LNCaP clone FGC (cell line): ENCODE data around the gene CLCA4.

- RRBS, 2 experiments: no CpG with 5 or more reads among the region's 3 CpGs
Observed at GRCh38 chr1:84720380-84720778, 30.1 kb upstream of the SSX2IP start.

- RRBS, 2 experiments: no CpG with 5 or more reads among the region's 3 CpGs
Observed at GRCh38 chr1:85253190-85253766, 6.2 kb downstream of the C1orf52 start.

GRCh38 chr1:85278720-85279479, 2.5 kb upstream of the BCL10 start:
- RRBS, 2 experiments: no CpG with 5 or more reads among the region's 5 CpGs

GRCh38 chr1:85297491-85298090, 21.2 kb upstream of the BCL10 start:
- RRBS, 2 experiments: no CpG with 5 or more reads among the region's 4 CpGs

DNA sequence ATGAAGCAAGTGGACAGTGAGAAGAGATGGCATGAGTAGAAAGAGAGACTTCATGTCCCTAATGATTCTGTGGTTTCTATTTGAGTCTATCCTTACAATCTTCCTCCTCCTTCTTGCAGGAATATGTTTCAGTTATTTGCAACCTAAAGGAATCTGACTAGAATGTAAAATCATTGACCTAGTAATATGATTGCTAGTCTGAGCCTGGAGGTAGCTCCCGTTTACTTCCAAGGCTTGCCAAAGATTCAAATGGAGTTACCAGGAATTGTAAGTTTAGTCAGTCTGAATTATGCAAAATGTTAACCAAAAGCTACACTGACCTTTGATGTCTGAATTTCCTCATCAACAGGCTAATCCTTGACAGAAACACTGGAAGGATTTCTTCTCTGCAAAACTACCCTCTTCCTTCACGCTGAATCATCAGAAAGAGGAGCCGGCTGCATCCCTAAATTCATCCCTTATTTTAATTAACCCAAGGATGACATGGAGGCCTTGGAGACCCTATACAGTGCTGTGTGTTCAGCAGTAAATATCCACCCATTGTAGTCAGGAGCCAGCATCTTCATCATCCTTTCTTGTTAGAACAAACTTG, 17.4 kb downstream of the DDAH1 start:
- RRBS, 2 experiments: no CpG with 5 or more reads among the region's 3 CpGs

DNA sequence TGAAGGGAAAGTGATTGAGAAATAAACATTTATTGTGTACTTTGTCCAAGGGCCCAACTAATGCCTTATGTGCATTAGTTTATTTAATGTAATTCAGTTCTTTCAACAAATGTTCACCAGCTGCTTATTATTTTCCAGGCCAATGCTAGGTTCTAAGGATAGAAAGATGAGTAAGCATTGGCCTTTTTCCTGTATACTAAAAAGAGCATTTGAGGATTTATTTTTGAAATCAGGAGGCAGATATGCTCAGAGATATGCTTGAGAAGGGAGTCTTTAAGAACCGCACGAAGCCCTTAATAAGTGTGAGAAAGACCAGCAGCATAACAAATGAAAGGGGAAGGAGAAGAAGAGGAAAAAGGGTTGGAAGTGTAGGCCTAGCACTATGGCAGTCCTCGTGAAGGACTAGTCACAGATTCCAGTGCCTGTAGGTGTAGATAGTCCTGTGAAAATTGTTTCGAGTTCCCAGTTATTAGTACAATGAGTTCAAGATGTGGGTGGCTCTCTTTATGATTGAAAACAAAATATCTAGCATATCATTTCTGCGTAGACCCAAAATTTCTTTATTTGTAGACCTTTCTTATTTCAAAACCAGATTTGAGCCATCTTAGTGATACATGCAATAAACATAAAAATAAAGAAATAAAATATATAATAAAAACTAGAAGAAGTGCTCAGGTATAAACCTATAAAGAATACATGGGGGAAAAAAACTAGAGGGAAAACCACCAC, 32.2 kb downstream of the CLCA1 start:
- RRBS, 2 experiments: no CpG with 5 or more reads among the region's 5 CpGs

DNA sequence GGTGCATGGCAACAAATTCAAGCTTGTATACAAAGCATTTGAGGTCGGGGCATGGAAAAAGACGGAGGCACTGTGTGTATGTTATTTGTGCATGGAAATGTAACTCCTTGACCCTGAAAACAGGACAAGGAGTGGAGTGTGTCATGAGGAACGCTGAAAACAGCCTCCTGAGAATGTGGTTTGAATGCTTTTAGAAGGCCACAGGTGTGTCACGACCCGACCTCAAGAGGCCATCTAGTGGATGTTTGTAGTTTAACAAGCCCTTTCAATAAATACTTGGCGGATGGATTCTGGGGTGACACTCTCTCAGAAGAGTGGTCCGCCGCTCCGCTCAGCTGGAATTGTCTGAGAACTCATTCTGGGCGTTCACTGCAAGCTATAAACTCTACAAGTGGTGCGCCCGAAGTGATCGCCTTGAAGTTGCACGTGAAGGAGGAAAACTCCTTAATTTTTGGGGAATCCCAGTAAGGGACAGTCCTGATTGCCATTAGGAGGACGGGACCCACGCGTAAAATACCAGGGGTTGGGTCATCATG, 33.4 kb downstream of the CLCA1 start:
- RRBS, 2 experiments: no CpG with 5 or more reads among the region's 17 CpGs

DNA sequence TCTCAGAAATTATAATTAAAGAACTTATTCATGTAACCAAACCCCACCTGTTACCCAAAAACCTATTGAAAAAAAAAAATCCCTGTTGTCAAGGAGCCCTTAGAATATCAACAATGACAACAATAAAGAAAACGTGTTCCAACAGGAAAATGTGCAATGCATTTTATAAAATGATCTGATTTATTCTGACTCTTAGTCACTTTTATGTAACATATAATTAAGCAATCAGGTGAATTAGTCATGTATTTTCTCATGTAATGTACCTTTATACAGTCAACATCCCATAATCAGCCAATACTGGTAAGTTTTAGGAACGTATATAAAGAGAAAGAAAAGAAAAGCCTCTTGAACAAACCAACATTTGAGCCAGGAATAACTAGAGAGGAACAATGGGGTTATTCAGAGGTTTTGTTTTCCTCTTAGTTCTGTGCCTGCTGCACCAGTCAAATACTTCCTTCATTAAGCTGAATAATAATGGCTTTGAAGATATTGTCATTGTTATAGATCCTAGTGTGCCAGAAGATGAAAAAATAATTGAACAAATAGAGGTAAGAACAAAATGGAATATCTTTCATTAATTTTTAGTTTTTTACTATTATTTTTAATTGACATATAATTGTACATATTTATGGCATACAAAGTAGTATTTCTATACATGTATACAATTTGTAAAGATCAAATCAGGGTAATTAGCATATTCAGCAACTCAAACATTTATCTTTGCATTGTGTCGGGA, at the start of gene CLCA4:
CLCA4 (plus strand) TSS at position 348 of the 736 bp plus-strand sequence.
- RRBS, 2 experiments: no CpG with 5 or more reads among the region's 3 CpGs

DNA sequence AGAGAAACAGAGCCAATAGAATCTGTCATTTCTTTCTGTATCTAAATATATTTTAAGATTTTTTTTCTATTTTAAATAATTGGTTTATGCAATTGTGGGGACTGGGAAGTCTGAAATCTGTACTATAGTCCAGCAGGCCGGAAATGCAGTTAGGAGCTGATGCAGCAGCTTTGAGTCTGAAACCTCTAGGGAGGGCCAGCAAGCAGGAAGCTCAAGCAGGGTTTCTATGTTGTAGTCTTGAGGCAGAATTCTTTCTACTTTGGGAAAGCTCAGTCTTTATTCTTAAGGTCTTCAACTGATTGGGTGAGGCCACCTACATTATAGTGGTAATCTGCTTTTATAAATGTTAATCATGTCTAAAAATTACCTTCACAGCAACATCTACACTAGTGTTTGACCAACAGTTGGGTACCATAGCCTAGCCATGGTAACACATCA, 60.9 kb downstream of the SELENOF start:
- RRBS, 2 experiments: no CpG with 5 or more reads among the region's 1 CpG

- RRBS, 2 experiments: no CpG with 5 or more reads among the region's 21 CpGs
Observed at GRCh38 chr1:87334535-87335001, 5.9 kb downstream of the LMO4 start.

DNA sequence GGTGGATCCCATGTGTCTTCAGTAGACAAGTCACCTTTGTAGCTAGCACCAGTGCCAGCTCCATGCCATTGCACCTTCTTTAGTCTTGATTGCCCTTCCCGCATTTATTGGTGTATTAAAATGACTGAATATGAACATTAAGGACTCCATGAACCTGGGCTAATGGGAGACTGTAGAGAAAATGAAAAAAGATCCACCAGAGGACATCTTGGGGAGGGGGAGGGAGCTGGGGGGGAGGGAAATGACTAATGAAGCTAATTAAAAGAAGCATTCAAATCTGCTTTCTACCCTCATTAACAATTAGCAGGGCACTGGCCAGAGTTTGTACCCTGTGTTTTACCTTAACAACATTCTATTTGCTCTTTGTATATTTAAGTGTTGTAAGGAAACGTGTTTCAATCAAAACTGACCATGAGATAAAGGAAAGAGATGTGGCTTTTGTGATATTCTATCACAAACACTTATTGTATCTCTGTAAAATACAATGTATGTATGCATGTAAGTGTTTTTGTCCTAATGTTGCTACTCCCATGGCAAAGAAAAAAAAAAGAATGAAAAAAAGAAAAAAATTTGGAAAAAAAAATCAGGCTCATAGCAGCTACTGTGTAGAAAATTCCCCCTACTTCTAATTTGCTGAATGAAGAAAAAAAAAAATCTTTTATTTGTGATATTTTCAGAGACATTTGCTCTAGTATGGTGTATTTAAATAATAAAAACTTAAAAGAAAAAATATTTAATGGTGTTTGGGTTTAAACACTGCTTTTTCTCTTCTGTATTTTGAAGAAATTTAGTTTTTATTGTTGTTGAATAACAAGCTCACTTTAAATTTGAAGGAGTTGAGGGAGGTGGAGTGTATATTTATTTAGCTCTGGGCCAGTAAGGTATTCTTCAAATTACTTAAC, 16.4 kb downstream of the LMO4 start:
- RRBS, 2 experiments: no CpG with 5 or more reads among the region's 2 CpGs

- RRBS, 2 experiments: no CpG with 5 or more reads among the region's 4 CpGs
Observed at GRCh38 chr1:87392657-87393135, 64.0 kb downstream of the LMO4 start.

DNA sequence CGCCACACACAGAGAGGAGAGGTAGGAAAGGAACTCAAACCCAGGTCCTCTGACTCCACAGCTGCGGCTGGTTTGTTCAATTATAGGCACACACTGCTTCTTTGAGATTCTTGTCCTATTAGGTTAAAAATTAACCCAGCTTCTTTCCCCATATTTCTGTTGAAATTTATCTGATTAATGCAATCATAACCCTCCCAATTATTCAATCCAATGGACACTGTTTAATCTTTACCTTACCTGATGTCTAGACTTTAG, 248.4 kb downstream of the LMO4 start:
- RRBS, 2 experiments: no CpG with 5 or more reads among the region's 2 CpGs

DNA sequence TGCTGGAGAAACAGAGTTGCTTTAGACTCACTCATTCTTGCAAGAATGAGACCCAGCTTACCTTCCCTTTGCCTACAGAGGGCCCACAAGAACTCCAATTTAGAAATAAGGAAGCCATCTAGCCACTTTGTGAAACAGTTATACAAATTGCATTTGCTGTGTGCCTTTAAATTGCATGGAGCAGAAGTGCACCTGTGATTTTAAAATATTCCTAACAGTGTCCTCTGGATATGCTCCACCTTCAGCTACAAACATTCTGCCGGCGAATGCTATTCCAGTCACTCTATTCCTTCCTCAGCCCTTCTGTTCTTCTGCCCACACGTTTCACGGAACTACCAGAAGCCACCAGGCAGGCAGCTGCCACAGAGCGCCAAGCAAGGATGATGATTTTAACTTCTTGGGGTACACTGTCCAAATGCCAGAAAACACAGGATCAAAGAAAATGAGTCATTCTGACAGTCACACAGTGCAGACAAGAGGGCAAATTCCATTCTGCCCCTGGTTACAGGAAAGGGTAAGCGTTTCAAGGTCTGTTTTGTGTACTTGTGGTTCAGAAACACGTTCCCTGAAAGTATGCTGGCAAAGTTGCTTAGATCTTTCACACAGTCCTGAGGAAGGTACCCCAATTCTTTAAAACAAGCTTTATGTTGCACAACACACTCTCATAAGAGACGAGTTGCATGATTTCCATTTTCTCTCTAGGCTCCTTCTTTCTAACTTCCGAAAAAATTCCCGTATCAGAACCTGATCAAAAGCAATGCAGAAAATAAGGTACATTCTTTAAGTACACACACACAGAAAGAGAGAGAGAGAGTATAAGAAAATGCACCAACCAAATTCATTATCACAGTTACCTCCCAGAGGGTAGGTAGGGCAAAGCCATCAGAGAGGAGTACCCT, 508.4 kb upstream of the PKN2 start:
- RRBS, 2 experiments: no CpG with 5 or more reads among the region's 10 CpGs

GRCh38 chr1:88311901-88312481, 372.1 kb upstream of the PKN2 start:
- RRBS, 2 experiments: no CpG with 5 or more reads among the region's 2 CpGs

DNA sequence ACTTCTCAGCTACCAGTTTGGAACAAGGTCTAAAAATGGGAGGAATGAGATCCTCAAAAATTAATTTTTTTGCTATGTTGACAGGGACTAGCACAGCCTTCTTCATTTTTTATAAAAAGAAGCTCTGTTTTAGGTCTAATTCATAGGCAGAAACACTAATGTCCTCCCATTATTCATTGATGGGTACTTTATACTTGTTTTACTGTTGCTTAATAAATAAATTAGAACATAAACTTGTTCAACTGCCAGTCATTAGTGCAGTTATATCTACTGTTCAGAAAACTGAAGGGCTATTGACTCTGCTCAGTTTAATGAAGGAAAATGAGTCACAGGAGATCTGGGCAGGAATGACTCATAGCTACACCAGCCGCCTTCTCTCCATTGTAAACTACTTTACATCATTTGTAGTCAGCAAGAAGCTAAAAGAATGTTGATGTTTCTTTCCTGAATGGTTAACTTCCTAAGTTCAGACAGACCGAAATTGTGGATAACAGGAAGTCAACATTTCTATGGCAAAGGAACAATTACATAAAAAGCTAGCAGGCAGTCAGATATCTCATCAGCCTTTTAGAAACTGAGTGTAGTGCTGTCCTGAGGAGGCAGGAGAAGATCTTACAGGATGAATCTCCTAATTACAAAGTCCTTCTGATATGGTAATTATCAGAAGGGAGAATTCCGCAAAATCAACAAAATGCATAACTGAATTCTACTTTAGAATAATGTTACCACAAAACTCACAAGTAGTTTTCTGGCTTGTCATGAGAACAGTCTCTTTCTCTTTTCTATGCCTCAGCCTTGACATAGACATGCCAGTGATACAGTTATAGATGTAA, 356.4 kb upstream of the PKN2 start:
- RRBS, 2 experiments: no CpG with 5 or more reads among the region's 3 CpGs

GRCh38 chr1:88647090-88647653, 36.9 kb upstream of the PKN2 start:
- RRBS, 2 experiments: no CpG with 5 or more reads among the region's 3 CpGs

- RRBS, 2 experiments: 1 to 2% methylated on average over 13 of the region's 24 CpGs
Observed at GRCh38 chr1:88684843-88685426, 862 bp downstream of the PKN2 start.

- RRBS, 2 experiments: no CpG with 5 or more reads among the region's 4 CpGs
Observed at GRCh38 chr1:88773950-88774651, 90.0 kb downstream of the PKN2 start.